Neural progenitor cell (in vitro differentiated cells): ENCODE measurements around the genes MBTPS2, PTCHD1, SUPT20HL2 and MAGEB6B.

GRCh38 chrX:21374832-21375414 lies 705 bp downstream of the CNKSR2 start:
- RAMPAGE, long total RNA, result no peak

- RAMPAGE, long total RNA, result no peak
Observed at GRCh38 chrX:21437003-21437410, 62.8 kb downstream of the CNKSR2 start.

DNA sequence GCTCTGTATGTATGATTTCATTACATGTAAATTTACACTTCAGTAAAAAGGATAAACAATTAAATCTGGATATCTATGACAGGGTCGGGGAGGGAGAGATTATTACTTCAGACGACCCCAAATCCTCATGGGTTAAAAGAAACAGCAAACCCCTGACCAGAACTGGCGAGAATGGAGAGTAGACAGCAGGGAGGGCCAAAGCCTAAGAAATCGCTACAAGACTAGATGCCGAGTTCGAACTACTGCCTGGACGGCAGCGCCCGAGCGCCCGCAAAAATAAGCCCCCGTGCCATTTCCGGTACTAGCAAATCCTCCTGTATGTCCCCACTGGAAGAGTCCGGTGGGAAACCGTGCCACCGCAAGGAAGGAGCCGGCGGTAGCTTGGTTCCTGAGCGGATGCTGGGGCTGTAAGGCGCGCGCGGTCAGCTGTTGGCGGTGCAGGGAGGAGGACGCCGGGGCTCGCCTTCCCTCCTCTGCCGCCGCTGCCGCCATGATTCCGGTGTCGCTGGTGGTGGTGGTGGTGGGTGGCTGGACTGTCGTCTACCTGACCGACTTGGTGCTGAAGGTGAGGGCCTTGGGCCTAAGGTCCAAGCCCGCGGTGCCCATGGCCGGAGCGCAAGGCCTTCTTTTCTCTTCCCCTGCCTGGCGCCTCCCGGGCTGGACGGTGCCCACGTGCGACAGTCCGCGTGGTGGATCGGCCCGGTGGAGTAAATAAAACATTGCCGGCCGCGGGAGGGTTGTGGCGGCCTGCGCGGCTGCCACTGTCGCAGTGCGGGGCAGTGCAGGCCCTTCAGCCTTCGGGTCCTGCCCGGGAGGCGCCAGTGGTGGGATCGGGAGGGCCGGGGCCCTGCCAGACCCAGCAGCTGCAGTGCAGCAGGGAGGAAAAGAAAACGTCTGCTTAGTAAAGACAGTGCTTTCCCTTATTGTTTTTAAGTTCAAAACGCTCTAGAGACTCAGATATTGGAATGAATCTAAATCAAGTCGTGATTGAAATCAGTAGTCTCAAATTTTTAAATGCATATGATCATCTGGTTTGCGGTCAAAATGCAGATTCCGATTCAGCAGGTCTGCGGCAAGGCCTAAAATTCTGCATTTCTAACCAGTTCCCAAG lies at the start of gene MBTPS2:
TSS of gene MBTPS2 (plus strand) at position 373 of the 1,111 bp plus-strand sequence.
- RAMPAGE, long total RNA, result no peak

DNA sequence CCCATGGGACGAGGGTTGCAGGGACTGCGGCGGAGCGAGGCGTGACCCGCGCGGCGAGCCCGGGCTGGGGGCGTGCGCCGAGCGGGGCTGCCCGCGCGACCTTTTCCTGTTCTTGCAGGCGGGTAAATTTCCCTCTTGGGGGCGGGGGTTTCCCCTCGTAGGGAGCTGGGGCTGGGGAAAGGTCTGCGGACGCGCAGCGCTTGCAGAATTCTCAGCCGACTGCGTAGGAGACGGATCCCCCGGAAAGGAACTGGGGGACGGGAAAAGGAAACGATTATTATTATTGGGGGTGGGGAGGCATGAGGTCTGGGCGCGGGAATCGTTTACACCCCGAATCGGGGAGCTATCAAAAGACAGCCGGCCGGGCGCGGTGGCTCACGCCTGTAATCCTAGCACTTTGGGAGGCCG lies 741 bp downstream of the SMS start:
- RAMPAGE, long total RNA, result no peak

DNA sequence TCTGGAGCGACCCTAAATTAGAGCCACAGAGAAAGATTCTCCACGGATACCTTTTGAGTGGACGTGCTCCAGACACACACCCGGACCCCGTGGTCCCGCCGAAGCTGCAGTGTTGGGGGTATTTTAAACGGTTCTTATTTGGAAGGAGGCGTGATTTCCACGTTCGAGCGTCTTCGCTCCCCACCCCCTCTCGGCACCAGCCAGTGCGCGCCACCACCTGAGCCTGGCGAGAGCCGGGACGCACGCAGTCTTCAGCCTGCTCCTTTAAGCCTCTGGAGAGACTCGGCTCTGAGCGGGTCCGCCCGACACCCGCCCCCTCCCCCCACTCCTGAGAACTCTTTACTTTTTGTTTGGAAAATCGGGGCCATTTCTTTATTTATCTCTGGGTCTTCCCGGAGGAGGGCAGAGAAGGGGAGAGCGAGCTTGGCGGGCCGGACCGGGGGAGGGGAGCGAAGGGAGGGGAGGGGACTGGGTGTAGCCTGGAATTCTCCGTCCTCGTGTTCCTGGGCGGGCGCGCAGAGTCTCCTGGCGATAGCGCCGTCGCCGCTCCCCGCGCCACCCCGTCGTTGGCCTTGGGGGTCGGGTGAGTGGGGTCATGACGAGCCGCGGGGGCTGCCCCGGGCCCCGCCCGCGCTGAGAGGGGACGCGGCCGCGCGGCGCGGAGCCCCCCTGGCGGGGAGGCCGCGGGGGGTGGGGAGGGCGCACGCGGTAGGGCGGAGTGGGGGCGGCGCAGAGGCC lies 601 bp upstream of the PTCHD1 start:
- RAMPAGE, long total RNA, result no peak

- RAMPAGE, long total RNA, result no peak
Observed at GRCh38 chrX:23334617-23335148, at the start of gene PTCHD1. Gene PTCHD1 (plus strand): TSS chrX:23334849.

DNA sequence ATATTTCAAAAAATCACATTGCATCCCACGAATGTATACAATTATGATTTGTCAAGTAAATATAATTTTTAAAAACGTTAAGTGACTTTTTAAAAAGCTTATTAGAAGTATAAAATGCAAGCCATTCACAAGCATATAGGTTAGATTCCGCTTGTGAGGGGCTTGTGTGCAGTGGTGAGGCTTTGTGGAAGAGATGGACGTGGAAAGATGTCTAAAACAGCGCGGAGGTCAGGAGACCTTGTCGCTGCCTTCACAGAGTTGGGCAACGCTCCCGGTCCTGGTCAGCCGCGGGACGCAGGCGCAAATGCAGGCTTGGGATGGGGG lies 261 bp upstream of the PRDX4 start:
- RAMPAGE, long total RNA, result no peak

DNA sequence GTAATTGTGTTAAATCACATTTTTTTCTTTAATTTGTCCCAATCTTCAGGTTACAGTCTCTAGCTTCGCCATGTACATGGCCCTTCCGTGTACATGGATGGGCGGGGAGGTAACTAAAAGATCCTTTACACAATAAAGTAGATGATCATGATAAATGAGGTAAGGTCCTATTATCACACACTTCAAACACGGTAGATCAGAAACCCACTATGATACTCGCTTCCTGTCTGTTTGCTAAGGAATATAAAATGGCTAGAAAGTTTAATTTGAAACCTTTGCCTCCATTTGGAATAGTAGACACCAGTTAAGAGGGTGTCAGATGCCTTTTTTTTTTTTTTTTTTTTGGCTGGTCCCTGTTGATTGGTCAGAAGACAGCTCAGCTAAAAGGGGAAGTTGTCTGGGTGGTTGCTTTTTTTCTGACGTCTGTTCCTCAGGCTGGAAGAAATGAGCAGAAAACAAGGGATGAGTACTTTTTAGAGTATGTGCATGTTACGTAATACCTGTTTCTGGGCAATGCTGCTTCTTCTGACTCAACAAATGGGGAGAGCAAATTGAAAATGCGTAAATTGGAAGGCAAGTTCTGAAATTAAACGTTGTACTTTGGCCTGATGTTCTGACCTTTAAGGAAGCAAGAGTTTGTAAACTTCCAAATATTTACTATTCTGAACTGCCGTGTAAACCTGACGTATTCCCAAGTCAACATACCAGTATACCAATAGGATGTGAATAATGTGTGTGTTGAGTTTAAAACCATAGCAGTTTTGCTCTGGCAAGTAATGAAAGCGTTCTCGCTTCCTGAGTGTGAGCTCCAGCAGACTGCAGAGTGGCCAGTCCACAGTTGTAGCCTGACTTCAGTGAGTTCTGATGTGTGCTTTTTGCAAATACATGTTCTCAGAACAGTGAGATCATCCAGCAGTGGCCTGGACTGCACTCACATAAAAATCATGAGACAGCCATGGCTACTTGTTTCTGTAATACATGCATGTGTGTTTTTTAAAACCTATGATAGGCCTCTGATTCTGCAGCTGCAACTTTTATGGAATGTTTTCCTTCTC lies 1.6 kb downstream of the SAT1 start:
- RAMPAGE, long total RNA, result no peak

DNA sequence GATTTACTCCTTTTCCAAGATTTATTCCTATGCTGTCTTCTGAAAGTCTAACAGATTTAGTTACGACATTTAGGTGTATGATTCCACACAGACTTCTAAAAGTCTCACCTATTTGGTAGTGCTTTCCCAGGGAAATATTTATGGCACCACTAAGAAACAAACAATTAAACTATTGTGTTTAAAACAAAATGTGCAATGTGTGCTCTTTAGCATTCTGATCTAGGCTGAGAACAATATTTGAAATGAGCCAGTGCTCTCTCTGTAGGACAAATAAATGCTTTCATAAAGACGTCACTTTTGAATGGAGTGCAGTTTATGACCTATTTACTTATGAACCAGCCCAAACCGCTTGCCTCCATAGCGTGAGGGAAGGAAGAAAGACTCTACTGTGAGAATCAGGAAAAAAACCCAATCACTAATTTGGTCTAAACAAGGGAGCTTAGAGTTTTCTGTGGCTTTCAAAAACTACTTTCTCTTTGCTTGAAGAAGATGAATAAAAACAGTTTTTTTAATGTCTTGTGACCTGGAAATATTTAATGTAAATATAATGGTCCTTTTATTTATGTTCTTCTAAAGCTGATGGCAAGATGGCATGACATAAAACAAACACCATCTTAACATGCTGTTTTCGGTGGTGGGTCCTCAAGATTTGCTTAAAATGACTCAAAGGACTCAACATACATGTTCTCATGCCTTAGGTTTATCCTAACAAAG lies 39.5 kb downstream of the SAT1 start:
- RAMPAGE, long total RNA, result no peak

DNA sequence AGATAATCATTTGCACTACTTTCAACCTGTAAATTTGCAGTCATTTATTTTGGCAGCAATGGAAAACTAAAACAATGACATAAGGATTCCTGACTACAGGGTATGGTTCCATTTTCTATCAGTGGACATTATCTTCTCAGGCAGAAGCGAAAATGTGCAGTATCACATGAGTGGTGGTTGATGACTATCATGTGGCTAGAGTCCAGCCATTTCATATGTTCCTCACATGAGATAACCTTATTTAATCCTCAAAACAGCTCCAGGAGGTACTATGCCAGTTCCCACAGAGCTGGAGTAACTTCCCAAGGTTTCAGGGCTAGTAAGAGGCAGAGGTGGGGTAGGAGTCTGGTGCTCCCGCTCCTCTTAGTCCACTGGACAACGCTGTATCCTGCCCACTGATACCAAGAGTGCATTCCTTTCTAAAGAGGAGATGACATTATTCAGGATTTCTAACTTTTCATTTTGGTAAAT lies 61.8 kb downstream of the SAT1 start:
- RAMPAGE, long total RNA, result no peak

- RAMPAGE, long total RNA, result no peak
Observed at GRCh38 chrX:24025399-24026370, 1.3 kb downstream of the KLHL15 start.

- RAMPAGE, long total RNA, result no peak
Observed at GRCh38 chrX:24150828-24152062, 1.7 kb downstream of the ZFX start.

DNA sequence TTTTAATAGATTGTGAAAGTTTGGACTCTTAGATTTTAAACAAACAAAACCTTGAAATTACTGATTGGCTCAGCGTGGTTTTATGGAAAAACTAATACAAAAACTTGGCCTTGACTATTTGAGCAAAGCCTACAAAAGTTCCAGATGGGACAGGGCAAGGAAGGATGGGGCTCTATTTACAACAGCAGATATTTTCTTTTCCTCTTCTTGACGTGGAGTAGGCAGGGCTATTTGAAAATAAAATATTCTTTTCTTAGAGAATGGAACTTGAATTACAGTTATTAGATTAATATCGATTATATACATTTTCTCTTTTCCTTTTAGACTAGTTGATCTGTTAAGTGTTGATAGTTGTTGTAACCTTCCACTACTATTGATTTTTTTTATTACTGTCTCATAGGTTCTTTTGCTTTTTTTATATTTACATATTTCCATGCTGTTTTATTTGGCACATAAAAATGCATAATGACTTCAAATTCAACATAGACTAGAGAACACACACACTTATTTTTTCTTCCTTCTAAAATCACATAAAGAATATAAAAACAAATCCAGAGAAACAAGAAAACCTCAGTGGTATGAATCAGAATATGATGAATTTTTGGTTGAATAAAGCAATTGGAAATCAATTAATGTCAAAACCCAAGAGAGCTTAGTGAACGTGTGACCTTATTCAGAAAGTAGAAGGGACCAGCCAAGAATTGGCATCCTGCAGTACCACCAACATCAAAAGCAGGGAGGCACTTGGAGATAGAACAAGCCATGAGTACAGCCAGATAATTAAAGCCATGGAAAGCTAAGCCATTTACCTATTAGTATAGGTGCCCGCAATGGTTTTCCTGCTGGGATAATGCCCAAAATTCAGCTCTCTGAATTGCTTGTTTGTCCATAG lies 16.9 kb downstream of the ZFX start:
- RAMPAGE, long total RNA, result no peak

GRCh38 chrX:24231050-24231591 lies 81.6 kb downstream of the ZFX start:
- RAMPAGE, long total RNA, result no peak

DNA sequence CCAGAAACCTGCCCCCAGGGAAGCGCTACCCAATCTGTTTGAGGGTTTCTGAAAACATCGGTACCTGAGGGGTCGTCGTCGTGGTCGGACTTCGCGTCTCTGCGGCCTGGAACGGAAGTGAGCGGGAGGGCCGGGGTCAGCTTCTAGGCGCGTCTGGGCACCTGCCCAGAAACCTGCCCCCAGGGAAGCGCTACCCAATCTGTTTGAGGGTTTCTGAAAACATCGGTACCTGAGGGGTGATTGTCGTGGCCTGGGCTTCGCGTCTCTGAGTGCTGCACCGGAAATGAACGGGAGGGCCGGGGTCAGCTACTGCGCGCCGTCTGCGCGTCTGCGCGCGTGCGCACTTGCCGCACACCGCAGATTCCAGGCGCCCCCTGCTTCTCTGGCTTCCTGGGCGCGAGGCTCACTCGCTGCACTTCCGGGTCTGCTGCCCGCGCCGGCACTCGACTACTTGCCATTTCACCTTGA lies at the start of gene SUPT20HL2:
TSS of gene SUPT20HL2 (minus strand) at position 285 of the 468 bp plus-strand sequence.
- RAMPAGE, long total RNA, result no peak

- RAMPAGE, long total RNA, result no peak
Observed at GRCh38 chrX:24475053-24475894, 10.2 kb downstream of the PDK3 start.

GRCh38 chrX:24480327-24480791 lies 15.3 kb downstream of the PDK3 start:
- RAMPAGE, long total RNA, result no peak

GRCh38 chrX:26160229-26160850 lies at the start of gene MAGEB6B:
Gene MAGEB6B (plus strand): TSS chrX:26160601.
- RAMPAGE, long total RNA, result no peak

DNA sequence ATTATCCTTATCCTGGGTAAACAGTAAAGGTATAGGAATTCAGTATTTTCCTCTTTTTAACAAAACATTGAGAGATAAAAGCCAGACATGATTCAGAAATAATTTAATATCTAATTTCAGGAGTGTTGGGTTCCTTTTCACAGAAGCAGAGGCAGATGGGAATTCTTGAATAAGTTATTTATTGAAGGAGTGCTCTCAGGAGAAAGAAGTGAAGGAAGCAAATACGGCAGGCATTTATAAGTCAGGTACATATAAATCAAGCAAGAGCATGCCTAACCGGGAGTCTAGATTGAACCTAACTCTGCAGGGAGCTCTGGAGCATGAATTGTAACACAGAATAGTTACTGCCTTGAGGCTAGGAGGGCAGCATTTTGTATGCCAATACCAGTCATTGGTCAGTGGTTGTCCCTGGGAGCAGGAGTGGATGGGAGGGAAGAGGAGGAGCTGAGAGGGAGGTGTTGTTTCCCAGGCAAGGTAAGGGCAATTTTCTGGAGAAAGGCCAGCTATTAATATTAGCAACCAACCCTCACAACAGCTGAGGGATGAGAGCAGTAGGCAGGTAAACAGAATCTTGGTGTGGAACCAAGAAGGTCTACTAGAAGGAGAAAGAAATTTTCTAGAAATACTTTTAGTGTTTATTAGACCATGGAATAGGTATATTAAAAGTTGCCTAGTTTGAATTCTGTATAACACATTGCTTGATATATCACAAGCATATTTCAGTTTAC lies 224.6 kb upstream of the DCAF8L1 start:
- RAMPAGE, long total RNA, result no peak

GRCh38 chrX:28481078-28481468 lies 106.2 kb upstream of the IL1RAPL1 start:
- RAMPAGE, long total RNA, result no peak